ENCODE results near the gene SRI.

DNA sequence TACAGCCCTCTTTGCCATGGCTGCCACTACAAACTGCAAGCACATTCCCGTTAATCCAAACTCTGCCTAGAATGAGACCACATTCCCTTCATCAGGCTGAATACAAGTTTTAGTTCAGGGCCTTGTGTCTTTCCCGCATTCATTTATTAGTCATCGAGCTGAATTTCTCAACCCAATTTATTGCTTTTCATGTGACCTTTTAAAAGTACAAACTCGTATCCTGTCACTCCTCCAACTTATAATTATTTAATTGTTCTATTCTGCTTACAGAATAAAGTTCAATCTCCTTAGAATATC is 23.4 kb upstream of the CD36 start:
- PRO-cap, result no peak
CAGE:
- cytosol, long polyA plus RNA, result no peak
- long polyA plus RNA, result no peak
- nucleus, long polyA plus RNA, result no peak

DNA sequence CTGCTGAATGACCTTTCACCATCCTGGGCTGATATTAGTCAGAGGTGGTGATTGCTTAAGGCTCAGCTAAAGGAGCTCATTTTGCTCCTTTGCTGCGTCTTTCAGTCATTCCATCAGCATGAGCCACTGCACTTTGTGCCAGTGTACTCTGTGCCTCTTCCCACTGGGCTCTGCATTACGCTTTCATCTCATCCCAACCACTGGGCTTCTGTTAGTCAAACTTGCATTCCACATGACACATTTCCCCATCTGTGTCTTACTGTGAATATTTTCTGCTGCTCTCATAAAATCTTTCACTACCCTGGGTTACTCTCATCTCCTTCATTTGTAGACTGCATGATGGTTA is 84.4 kb downstream of the CD36 start:
- PRO-cap, result no peak
CAGE:
- cytosol, long polyA plus RNA, result no peak
- long polyA plus RNA, result no peak
- nucleus, long polyA plus RNA, result no peak

GRCh38 chr7:80921147-80921651 is 2.3 kb upstream of the SEMA3C start:
- PRO-cap, result no peak
CAGE:
- cytosol, long polyA plus RNA, result no peak
- long polyA plus RNA, result no peak
- nucleus, long polyA plus RNA, result no peak

GRCh38 chr7:81333402-81333959 is 414.6 kb upstream of the SEMA3C start:
- PRO-cap, result no peak
CAGE:
- cytosol, long polyA plus RNA, result no peak
- long polyA plus RNA, result no peak
- nucleus, long polyA plus RNA, result no peak

- PRO-cap, result no peak
CAGE:
- cytosol, long polyA plus RNA, result no peak
- long polyA plus RNA, result no peak
- nucleus, long polyA plus RNA, result no peak
Observed at GRCh38 chr7:81947997-81948870, 178.4 kb upstream of the HGF start.

GRCh38 chr7:82950786-82951271 is 211.9 kb downstream of the PCLO start:
- PRO-cap, result no peak
CAGE:
- cytosol, long polyA plus RNA, result no peak
- long polyA plus RNA, result no peak
- nucleus, long polyA plus RNA, result no peak

DNA sequence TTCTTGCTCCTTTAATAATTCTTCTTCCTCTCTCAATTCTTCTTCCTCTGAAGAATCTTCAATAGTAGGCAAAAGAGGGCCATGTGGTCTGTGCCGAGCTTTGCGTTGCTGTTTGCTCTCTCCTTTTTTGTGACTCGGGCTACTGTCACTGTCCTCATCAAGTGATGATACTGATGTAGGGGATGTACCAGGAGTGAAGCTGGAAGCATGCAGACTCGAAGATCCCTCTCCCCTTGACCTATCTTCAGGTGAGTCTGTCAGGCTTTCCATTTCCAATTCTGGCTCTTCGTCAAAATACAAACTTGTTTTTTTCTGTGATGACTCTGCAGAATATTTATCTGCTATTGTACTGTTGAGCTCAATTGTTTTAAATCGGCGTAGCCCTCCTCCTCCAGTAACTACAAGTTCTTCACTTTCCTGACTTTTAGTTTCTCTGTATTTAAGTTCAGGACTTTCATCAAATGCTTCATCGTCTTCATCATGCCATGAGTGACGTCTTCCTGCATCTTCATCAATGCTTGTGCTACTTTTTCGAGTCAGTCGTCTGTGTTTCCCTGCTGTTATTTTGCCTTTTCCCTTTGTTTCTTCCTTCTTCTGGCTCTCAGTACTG is 207.0 kb downstream of the PCLO start:
- PRO-cap, result no peak
CAGE:
- cytosol, long polyA plus RNA, result no peak
- long polyA plus RNA, result no peak
- nucleus, long polyA plus RNA, result no peak

GRCh38 chr7:83961268-83961960 is 233.2 kb downstream of the SEMA3A start:
- PRO-cap, result no peak
CAGE:
- cytosol, long polyA plus RNA, result no peak
- long polyA plus RNA, result no peak
- nucleus, long polyA plus RNA, result no peak

DNA sequence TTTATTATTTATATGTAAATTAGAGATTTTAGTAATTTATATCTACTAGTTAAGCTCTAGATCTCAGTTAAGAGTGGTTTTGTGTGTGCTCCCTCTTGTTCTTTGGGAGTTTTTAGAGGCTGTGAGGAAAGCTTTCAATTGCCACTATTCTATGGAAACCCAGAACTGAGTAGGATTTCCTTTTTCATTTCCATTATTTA is 14.6 kb upstream of the SEMA3D start:
- PRO-cap, result no peak
CAGE:
- cytosol, long polyA plus RNA, result no peak
- long polyA plus RNA, result no peak
- nucleus, long polyA plus RNA, result no peak

GRCh38 chr7:86947733-86948488 is 111.5 kb downstream of the ELAPOR2 start:
- PRO-cap, result no peak
CAGE:
- cytosol, long polyA plus RNA, result no peak
- long polyA plus RNA, result no peak
- nucleus, long polyA plus RNA, result no peak

- PRO-cap, result no peak
CAGE:
- cytosol, long polyA plus RNA, result no peak
- long polyA plus RNA, result no peak
- nucleus, long polyA plus RNA, result no peak
Observed at GRCh38 chr7:86975632-86975831, 83.9 kb downstream of the ELAPOR2 start.

DNA sequence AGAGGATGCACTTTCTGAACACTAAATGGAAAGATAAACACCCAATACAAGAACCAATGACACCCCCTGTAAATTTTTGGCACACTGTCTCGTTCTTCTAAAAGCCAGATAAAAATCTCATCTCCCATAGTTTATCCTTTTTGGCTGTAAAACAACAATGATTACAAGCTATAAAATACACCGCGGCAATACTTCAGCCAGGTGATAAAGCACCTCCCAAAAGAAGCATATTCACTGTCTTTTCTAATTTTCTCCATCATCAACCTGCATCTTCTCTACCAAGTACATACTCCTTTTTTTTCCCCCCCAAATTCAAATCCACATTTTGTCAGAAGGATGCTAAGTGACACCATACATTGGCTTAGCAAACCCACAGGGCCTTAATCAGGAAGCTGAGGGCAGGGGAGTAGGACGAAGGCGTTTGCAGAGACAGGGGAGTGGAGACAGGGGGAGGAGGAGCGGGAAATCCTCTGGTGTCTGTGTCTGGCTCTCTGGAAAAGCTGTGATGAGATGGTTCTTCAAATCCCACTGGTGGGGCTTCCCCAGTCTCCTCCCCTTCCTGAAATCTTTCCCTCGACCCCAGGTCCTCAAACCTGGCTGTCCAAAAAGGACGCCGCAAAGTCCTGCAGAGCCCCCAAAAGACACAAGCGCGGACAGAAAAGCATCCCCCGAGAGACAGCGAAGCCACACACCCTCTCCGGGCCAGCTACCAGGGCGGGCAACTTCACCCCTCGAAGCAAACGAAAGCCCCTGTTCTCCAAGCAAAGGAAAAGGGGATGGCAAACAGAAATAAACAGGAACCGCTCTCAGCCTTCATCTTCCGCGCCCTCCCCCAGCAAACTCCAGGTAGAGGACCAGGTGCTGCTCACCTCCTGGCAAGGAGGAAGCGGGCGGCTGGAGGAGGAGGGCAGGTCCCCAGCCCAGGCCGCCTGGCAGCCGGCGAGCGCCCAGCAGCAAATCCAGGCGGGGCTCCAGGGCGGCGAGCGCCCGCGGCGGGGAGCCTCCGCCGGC is 693 bp downstream of the ELAPOR2 start:
- PRO-cap, result no peak
CAGE:
- cytosol, long polyA plus RNA, result no peak
- long polyA plus RNA, result no peak
- nucleus, long polyA plus RNA, result no peak

DNA sequence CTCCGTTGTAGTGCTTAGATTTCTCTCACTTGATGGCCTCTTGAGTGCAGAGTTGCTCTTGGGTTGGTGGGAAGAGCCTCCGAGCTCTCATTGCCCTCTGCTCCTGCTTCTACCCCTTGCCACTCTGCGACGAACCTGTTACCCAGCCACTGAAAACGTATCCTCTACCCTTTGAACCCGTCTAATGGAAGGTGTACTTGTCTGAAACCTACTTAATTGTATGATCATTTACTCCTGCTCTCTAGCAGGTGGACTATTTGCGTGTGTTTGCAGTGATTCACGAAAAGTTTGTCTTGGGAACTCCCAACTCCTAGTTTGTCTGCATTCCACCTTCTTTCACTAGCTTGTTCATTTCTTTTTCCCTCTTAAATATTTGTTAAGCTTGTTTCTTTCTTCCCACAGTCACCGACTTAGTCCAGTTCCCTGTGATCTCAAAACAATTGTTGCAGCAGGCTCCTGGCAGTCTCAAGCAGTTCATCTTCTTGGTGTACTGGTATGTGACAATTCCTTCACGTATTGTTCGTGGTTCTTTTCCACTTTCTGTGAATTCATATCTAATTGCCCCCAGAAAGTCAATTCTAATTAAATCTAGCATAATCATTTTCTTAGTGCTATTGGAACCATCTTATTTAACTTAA is 593 bp downstream of the CROT start:
- PRO-cap, result no peak
CAGE:
- cytosol, long polyA plus RNA, result no peak
- long polyA plus RNA, result no peak
- nucleus, long polyA plus RNA, result no peak

DNA sequence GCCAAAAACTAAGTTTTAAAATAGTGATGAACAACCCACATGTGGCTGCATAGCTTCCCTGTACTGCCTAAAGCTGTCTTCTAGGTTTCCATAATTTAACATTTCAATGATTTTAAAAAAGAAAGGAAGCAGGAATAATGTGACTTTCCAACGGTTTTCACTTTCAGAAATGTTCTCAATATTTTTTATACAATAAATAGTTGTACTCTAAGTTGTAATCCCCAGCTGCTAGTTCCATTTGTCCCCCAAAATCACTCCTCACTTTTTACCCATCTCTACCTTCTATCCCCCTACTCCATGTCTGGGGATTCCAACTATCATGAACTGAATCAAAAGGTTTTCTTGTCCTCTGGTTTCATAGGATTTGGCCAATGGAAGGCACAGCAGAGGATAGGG is 64.9 kb downstream of the CROT start:
- PRO-cap, result no peak
CAGE:
- cytosol, long polyA plus RNA, result no peak
- long polyA plus RNA, result no peak
- nucleus, long polyA plus RNA, result no peak

DNA sequence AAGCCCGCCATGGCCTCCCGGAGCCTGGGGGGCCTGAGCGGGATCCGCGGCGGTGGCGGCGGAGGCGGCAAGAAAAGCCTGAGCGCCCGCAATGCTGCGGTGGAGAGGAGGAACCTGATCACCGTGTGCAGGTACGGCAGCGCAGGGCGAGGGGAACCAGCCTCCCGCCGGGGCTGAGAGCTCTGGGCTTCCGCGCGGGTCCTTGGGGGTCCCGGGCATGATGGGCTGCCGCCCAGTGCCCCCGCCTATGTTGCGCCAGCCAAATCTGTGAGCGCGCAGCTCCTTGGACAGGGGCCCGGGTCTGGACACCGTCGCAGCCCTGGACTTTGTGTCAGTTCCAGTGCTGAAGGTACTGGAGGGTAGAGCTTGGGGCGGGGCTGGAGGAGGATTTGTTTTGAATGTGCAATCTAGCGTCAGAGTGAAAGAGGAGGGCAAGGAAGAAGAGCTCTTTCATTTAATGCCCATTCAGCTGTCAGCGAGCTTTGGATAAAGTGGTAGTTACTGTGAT is 671 bp downstream of the RUNDC3B start:
- PRO-cap, result no peak
CAGE:
- cytosol, long polyA plus RNA, result no peak
- long polyA plus RNA, result no peak
- nucleus, long polyA plus RNA, result no peak

DNA sequence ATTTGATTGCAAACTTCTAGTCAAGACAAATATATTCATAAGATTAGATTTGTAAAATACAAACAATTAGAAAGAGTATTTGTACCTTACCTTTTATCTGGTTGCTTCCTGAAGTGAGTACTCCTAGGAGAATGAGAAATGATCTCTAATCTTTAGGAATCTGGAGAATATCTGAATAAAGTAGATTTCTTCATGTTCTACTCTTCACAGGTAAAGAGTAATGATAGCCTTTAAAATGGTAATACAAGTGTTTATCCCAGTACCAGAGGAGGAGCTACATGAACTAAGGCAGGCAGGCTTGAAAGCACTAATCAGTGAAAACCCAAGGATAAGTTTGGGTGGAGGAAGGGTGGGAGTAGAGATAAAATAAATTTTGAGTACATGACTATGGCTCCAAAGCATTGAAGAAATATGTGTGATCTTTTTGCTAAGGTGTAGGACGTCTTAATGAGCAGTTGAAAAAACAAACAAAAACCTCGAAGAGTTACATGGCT is 84.9 kb downstream of the RUNDC3B start:
- PRO-cap, result no peak
CAGE:
- cytosol, long polyA plus RNA, result no peak
- long polyA plus RNA, result no peak
- nucleus, long polyA plus RNA, result no peak

- PRO-cap, result bidirectional peak, plus-strand start at chr7:88220224, minus-strand start at chr7:88220062
CAGE:
- cytosol, long polyA plus RNA, result start-site peak on the minus strand at chr7:88220021-88220075, 1,290 and 425 reads in 2 replicates
- long polyA plus RNA, result start-site peak on the minus strand at chr7:88220035-88220060, 760 and 582 reads in 2 replicates
- nucleus, long polyA plus RNA, result start-site peak on the minus strand at chr7:88220028-88220067, 1,015 and 184 reads in 2 replicates
Observed at GRCh38 chr7:88219951-88220869, at the start of gene SRI. Gene SRI (minus strand): TSS chr7:88220038.

DNA sequence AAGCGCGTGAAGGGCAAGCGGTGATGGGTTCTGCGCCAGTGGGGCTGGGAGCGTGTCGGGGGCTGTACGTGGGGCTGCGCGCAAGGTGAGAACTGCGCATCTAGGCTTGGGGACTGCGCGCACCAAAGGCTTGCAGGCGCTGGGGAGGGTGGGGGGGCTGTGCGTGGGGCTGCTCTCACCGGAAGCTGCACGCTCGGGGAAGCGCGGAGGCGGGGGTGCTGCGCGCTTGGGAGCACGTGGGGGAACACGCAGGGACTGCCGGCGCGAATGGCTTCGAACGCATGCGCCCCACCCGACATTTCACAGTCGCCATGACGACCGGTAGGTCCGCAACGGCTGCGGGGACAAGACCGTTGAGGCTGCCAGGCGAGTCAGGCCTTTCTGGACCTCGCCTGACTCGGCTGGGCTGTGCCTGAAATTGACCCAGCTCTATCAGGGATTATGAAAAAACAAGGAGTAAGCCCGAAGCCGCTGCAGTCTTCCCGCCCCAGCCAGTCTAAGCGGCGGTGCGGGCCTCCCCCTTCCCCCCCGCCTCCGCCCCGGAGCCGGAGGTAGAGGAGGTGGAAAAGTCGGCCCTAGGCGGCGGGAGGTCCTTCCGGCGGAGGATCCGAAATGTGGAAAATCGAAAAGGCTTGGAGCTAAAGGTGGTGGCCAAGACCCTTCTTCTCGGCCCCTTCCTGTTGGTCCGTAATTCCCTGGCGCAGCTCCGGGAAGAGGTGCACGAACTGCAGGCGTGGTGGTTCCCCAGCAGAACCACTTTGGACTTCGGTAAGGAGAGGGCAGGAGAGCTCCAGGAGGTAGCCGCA is 35.0 kb upstream of the STEAP1 start:
- PRO-cap, result no peak
CAGE:
- cytosol, long polyA plus RNA, result no peak
- long polyA plus RNA, result no peak
- nucleus, long polyA plus RNA, result no peak

DNA sequence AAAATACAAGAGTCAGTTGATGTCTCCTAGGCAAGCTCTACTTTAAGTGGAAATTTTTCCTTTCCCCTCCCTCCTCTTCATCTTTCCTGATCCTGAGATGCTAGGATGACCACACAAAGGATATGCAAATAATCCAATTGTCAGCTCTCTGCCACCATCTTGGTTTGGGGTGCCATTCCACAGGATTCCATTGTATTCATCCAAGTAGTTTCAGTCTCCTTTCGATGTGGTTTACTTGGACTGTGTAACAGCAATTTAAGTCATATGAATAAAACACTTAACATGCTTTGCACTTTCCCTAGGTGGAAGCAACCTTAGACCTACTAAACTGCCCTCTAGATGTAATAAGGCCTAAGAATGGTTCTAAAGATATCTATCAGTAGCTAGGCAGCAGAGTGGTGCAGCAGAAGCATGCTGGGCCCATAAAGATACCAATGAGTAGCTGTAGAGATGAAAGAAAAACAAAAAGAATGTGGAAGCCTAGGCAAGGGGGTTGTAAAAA is 2.5 kb upstream of the CFAP69 start:
- PRO-cap, result no peak
CAGE:
- cytosol, long polyA plus RNA, result no peak
- long polyA plus RNA, result no peak
- nucleus, long polyA plus RNA, result no peak

GRCh38 chr7:90281947-90282444 is 37.0 kb downstream of the CFAP69 start:
- PRO-cap, result no peak
CAGE:
- cytosol, long polyA plus RNA, result no peak
- long polyA plus RNA, result no peak
- nucleus, long polyA plus RNA, result no peak

Data from A549 (cell line).